Measurements from ENCODE around the genes NOX5 and PAQR5.

DNA sequence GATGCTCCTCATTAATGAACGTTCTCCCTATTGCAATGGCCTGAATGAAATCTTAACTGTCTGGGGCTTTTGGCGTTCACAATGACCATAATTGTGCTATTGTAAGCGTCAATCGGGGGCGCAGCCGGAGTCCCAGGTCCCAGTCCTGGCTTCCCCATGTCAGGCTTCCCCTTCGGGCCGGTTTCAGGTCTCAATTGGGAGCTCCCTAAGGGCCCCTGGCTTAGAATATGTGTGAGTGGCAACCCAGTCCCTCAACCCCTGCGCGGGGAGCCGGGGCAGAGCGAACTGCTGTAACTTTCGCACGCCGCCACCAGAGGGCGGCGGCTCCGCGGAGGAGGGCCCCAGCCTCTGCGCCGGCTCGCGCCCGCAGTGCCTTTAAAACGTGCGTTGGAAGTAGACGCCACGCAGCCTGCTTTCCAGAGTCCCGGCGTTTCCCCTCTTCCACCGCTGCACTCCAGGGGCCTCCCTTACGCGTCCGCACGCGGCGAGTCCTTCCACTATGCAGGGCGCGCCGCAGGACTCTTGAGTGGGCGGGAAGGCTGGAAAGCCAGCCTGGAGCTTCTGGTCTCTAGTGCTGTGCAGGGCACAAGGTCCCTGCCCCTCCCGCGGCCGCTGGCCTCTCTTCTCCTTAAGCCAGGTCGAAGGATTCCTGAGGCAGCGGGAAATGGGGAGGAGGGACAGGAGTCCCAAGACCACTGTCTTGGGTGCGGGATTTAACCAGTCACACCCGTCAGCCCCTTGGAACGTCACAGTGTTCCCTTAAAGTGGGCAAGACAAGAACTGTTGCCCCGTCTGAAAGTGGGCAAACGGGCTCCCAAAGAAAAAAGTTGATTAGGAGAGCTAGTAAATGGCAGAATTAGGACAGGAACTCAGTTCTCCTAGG lies 38.2 kb downstream of the SKOR1 start:
- PRO-cap = unidirectional peak, plus-strand start at position 378 of the sequence; unidirectional peak, plus-strand start at position 407 of the sequence
- RAMPAGE, long total RNA = no peak

- PRO-cap = no peak
- RAMPAGE, long total RNA = no peak
Observed at GRCh38 chr15:68054682-68055141, 597 bp downstream of the PIAS1 start.

DNA sequence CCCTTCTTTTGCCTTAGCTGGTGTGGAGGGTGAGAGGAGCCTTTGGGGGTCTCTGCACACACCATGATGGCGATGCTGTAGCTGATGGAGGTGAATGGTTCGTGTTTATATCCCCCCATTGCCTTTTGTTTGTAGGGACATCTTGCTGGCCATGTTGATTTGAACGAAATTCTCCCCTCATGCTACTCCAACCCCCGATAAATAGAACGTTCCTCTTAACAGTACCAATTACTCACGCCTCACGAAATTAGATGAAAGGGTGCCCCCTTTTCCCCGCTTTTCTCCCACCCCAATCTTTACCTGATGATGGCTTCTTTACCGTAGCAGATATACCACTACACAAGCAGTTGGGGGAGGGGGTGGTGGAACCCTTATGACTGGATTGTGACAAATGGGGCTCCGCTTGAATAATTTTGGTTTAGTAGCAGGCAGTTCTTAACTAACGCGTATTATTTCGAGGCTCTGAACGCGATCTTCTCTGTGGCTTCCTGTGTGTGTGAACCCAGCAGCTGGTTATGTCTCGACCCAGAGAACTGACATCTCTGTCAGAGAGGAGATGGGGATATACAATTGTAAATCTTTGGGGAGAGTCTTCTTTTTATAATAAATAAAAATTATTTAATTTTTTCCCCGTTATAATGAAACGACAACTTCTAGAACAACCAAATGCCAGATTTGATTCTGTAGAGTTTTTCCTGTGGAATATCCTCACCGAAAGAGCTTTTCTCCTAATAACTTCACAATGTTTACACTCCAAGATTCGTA lies 1.2 kb downstream of the PIAS1 start:
- PRO-cap = unidirectional peak, minus-strand start at position 490 of the sequence
- RAMPAGE, long total RNA = no peak

- PRO-cap = no peak
- RAMPAGE, long total RNA = no peak
Observed at GRCh38 chr15:68073650-68074081, 19.6 kb downstream of the PIAS1 start.

GRCh38 chr15:68106509-68107055 lies 52.5 kb downstream of the PIAS1 start:
- PRO-cap = no peak
- RAMPAGE, long total RNA = no peak

DNA sequence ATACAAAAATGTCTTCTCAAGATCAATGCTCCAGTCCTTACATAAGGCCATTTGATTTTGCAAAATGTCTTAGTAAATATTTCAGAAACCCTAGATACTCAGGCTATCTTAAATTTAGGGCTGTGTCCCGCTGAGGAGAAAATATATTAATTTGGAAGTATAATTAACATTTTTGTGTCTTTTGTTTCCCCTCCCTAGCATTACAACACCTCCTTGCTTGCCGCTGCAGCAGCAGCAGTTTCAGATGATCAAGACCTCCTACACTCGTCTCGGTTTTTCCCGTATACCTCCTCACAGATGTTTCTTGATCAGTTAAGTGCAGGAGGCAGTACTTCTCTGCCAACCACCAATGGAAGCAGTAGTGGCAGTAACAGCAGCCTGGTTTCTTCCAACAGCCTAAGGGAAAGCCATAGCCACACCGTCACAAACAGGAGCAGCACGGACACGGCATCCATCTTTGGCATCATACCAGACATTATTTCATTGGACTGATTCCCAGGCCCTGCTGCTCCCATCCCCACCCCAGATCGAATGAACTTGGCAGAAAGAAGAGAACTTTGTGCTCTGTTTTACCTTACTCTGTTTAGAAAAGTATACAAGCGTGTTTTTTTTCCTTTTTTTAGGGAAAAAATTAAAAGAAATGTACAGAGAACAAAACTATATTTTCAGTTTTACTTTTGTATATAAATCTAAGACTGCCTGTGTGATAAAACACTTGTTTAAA lies 17.6 kb downstream of the CALML4 start:
- PRO-cap = no peak
- RAMPAGE, long total RNA = no peak

DNA sequence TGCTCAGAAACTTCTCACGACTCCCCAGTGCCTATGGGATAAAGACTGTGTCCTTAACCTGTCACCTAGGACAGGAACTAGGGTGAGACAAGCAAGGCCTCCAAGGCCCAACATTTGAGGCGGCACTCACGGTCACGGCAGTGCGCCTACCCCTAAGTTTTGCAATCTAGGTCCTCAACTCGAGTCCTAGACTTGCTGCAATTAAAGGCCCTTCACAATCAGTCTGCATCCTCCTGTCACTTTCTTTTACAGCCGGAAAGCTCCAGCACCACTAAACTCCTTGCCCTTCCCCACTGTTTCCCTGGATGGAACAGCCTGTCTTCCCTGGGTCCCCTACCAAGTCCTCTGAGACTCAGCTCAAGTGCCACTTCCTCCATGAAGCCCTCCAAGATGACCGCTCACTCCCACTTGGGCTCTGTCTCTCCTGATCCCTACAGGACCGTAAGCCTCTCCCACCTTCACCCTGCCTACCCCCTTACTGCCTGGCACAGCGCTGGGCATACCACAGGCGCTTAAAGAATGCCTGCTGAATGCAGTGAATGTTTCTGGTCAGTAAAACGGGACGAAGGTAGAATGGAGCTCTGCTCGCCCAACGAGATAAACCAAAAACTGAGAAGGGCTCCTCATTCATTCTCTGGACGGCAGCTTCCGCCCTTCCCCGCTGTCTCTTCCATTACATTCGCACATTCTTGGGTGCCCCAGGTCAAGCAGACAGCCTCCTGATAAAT lies 1.0 kb downstream of the CLN6 start:
- PRO-cap = no peak
- RAMPAGE, long total RNA = no peak

GRCh38 chr15:68229939-68230513 lies 498 bp upstream of the CLN6 start:
- PRO-cap = no peak
- RAMPAGE, long total RNA = no peak

DNA sequence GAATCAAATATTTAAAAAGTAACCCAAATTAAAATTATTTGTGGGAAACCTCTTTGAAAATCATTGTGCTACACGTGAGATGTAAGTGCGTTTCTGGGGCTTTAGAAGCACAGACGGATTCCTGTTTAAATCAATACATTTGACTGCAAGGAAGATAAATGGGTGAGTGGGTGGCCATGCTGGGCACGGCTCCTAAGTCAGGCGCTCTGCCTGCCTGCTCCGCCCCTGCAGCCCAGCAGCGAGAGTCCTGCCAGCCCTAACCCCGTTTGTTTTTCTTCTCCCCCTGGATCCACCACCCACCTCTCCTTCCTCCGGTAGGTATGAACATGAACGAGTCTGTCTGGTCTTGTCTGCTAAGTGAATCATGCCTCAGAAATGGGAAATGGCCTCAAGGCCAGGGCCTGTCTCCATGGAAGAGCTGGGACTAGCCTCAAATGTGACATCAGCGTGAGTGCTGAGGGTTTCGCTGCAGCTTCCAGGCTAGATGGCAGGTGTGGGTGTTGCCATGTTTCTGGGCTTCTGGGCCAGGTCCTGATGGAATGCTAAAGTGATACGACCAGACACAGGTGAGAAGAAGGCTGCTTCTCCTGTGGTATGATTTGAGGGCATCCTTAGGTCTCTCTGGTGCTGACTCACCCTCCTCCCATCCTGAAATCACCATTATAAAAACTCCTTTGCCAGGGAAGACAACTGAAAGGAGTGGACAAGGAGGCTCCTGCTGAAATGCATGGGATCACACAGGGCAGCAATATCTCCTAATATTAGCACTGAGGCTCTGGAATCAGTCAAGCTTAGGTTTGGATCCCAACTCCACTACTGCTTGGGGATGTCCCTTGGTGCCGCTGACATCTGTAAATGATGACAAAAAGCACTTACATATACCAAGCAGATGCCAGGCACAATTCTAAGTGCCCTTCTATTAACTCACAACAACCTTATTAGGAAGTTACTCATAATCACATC lies 5.5 kb upstream of the FEM1B start:
- PRO-cap = no peak
- RAMPAGE, long total RNA = no peak

- PRO-cap = bidirectional peak, plus-strand start at chr15:68272945, minus-strand start at chr15:68272778
- RAMPAGE, long total RNA = no peak
Observed at GRCh38 chr15:68272707-68273083, 4.8 kb upstream of the FEM1B start.

DNA sequence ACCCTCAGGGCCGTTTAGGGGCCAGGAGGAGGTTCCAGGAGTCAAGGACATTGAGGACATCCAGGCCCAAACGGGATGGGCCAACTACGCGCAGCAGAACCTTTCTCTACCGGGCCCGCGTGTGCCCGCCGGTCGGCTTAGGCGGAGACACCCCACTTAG lies 99 bp upstream of the FEM1B start:
- PRO-cap = bidirectional peak, plus-strand start outside the sequence, minus-strand start at position 52 of the sequence
- RAMPAGE, long total RNA = no peak

DNA sequence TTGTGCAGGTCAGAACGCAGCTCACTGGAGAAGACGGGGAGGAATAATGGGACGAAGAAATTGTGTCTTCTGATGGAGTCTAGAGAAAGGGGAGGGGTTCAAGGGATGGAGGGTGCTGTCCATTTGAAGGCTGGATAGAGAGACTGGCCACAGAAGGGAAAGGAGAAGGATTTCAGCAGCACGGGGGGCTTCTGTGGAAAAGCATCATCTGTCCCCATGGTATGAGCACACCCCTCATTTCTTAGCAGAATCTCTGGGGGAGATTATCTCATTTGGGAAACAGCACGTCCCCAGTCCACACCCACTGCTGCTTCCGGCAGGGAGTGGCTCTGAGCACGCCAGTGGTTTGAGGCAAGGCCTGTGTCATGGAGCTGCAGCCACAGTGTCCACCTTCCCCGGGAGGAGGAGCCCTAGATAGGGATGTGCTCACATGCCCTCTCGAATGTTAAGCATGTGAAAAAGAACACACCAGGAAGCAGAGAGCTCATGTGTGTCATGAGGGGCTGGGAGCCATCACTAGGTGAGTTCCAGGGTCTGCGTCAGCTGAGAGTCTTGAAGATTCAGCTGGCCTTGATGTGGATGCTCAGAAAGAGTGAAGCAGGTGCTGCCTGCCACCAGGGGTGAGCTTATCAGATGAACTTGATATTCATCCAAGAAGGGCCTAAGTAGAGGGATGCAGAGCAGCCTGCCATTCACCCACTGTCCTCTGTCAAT lies 16.5 kb downstream of the ITGA11 start:
- PRO-cap = bidirectional peak, plus-strand start at position 487 of the sequence, minus-strand start at position 243 of the sequence
- RAMPAGE, long total RNA = no peak

- PRO-cap = no peak
- RAMPAGE, long total RNA = no peak
Observed at GRCh38 chr15:68704408-68705218, 116.1 kb downstream of the ANP32A start.

GRCh38 chr15:68789535-68790566 lies 30.8 kb downstream of the ANP32A start:
- PRO-cap = no peak
- RAMPAGE, long total RNA = no peak

GRCh38 chr15:68817826-68818091 lies 2.9 kb downstream of the ANP32A start:
- PRO-cap = no peak
- RAMPAGE, long total RNA = no peak

GRCh38 chr15:69014322-69014895 lies at the start of gene NOX5:
Gene NOX5, plus strand, starts transcription at chr15:69014695.
- PRO-cap = no peak
- RAMPAGE, long total RNA = no peak

DNA sequence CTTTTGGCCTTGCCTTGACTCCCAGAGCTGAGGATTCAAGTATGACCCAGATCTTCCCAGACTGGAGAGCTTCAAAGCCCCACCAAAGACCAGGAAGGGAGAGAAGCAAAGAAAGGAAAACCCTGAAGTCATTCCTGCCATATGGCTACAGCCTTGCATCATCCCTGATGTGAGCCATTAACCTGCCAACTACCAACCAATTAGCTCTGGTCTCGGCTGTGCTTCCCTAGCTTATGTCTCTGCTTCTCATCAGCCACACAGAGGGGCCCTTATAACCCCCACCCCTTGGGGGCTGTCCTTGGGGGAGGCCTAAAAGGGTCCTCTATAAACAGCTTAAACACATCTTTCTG lies 52.7 kb downstream of the NOX5 start:
- PRO-cap = no peak
- RAMPAGE, long total RNA = no peak

DNA sequence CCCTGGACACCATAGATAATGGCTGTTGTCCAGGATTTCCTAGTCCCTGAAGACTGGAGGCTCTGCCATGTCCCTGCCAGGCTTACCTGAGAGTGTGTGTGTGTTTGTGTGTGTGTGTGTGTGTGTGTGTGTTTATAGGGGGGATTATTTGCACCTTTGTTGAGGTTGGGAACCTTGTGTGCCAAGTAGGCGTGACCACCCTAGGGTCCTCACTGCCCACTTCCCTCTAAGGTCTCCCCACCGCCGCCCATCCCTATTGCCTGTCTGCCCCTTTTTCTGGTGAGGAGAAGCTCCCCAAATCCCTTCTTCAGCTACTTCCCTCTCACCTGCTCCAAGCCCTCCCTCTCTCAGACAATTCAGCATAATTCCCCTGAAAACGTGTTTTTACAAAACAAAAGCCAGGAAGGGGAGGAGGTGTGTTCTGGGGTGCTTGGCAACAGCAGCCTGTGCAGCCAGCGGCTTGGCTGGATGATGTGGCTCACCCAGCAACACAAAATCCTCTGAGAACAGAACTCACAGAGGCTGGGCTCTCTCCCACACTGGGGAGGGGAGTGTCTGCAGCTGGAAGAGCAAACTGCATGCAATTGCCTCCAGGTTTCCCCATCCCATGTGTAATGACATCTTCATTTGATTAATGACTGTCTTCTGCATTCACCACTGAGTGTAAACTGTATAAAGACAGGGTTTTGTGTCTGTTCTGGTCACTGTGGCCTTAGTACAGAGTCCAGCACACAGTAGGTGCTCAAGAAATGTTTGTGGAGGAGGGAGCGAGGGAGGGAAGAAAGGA lies 70.3 kb upstream of the GLCE start:
- PRO-cap = no peak
- RAMPAGE, long total RNA = no peak

- PRO-cap = bidirectional peak, plus-strand start at chr15:69298940, minus-strand start at chr15:69298786
- RAMPAGE, long total RNA = no peak
Observed at GRCh38 chr15:69298655-69299686, at the start of gene PAQR5. Gene PAQR5, plus strand, starts transcription at chr15:69298912.

- PRO-cap = no peak
- RAMPAGE, long total RNA = no peak
Observed at GRCh38 chr15:69328684-69329264, 30.1 kb downstream of the PAQR5 start.

Data from urinary bladder (tissue), 3 donors.